Lower leg skin (tissue), 2 donors: ENCODE measurements around a stretch of chr4.

DNA sequence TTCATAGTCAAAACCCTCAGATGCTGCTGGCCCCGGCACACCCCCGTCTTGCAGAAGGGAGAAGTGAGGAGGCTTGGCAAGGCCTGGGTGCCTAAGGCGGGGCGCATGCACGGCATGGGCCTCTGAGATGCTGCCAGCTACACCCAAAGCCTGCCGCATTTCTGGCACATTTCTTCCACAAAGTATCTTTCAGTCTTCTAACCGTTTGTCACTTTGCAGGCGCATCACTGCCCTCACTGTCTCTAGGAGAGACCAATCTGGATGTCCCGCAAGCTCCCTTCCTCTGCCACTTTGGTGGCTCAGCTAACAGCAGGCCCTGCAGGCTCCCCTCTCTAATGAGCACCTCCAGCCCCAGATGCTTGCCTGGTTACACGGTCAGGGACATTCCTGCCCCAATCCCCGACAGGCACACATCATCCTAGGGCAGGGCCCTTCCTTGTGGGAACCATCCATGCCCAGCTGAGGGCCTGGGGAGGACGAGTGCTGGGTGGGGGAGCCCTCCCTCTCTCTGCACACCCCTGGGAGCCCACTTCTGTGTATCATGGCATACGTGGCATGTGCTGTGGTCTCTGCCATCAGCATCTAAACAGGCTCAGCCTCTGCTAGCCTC is 19.4 kb downstream of the WDR1 start:
- PRO-cap = no peak
- RAMPAGE, long total RNA, 2 experiments = no peak in any of the 2 experiments

GRCh38 chr4:10107081-10107515 is 9.5 kb downstream of the WDR1 start:
- PRO-cap = no peak
- RAMPAGE, long total RNA, 2 experiments = no peak in any of the 2 experiments

- PRO-cap = no peak
- RAMPAGE, long total RNA, 2 experiments = no peak in any of the 2 experiments
These were observed 43.6 kb upstream of the WDR1 start for GRCh38 chr4:10160296-10160551.

DNA sequence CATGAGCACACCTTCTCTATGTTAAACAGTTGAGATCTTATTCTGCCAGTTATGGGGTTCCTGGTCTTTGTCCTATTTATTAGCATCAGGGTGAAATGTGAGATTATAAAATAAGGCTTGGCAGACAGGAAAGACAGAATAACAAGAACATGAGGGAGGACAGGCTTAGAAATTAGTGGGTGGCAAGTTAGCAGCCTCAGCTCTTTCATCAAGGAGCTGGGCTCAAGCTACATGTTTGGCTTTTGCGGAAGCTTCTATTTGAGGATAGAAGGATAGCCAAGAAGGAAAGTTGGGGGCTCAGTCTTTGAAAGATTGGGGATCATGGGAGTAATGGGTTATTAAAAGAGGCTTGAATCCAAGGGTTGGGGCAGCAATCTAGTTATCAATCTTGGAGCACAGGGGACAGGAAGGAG is 51.8 kb upstream of the CLNK start:
- PRO-cap = no peak
- RAMPAGE, long total RNA, 2 experiments = no peak in any of the 2 experiments

GRCh38 chr4:10747227-10747675 is 62.7 kb upstream of the CLNK start:
- PRO-cap = no peak
- RAMPAGE, long total RNA, 2 experiments = no peak in any of the 2 experiments

- PRO-cap = no peak
- RAMPAGE, long total RNA, 2 experiments = no peak in any of the 2 experiments
These were observed 8.2 kb downstream of the HS3ST1 start for GRCh38 chr4:11420351-11420976.

- PRO-cap = no peak
- RAMPAGE, long total RNA, 2 experiments = no peak in any of the 2 experiments
These were observed 999 bp upstream of the HS3ST1 start for GRCh38 chr4:11429708-11430077.

DNA sequence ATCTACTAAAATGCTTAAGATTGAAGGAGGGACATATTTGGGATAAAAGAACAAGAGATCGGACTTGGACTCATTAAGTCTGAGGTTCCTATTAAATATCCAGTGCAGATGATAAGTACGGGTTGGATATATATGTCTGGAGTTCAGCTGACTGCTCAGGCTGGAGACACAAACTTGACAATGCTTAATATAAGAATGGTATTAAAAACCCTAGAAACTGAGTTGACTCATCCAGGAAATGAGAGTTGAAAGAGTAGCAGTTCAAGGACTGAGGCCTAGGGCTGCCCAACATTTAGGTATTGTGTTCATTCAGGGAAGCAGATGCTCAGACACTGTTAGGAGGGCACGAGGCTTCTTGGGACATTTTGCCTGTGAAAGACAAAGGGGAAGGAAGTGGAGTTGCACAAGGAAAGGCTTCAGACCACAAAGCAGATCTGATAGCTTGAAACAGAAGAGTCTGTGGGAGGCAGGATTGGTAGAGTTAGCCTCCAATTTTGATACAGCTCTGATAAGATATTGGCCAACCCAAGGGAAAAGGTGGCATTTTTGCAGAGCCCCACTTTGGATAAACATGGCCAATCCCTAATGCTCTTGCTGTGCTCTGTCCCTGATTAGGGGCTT is 52.0 kb upstream of the HS3ST1 start:
- PRO-cap = no peak
- RAMPAGE, long total RNA, 2 experiments = no peak in any of the 2 experiments

GRCh38 chr4:12420507-12420715 is 991.7 kb upstream of the HS3ST1 start:
- PRO-cap = no peak
- RAMPAGE, long total RNA, 2 experiments = no peak in any of the 2 experiments

- PRO-cap = no peak
- RAMPAGE, long total RNA, 2 experiments = no peak in any of the 2 experiments
These were observed 185.6 kb downstream of the RAB28 start for GRCh38 chr4:13298537-13299040.

GRCh38 chr4:13362816-13363237 is 121.3 kb downstream of the RAB28 start:
- PRO-cap = no peak
- RAMPAGE, long total RNA, 2 experiments = no peak in any of the 2 experiments

DNA sequence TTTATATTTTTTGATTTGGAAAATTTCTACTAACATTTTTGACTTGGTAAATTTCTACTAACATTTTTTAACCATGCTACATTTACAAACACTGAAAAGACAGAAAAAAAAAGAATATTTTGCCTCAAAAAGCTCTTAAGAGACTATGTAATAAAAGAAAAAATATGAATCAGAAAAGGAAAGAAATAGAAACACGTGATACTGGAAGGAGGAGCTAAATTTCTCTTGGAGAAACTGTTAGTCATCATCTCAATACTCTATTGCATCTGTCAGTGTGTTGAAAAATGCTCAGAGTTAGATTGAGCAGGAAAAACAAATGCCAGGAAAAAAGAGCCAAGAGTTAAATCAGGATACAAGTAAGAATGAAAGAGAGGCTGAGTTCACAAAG is 2.6 kb downstream of the RAB28 start:
- PRO-cap = no peak
- RAMPAGE, long total RNA, 2 experiments = no peak in any of the 2 experiments

GRCh38 chr4:13549271-13549656 is 5.0 kb upstream of the NKX3-2 start:
- PRO-cap = no peak
- RAMPAGE, long total RNA, 2 experiments = no peak in any of the 2 experiments

GRCh38 chr4:13582440-13583311 is 38.4 kb upstream of the NKX3-2 start:
- PRO-cap = no peak
- RAMPAGE, long total RNA, 2 experiments = no peak in any of the 2 experiments

GRCh38 chr4:13600548-13600976 is 27.0 kb downstream of the BOD1L1 start:
- PRO-cap = no peak
- RAMPAGE, long total RNA, 2 experiments = no peak in any of the 2 experiments

DNA sequence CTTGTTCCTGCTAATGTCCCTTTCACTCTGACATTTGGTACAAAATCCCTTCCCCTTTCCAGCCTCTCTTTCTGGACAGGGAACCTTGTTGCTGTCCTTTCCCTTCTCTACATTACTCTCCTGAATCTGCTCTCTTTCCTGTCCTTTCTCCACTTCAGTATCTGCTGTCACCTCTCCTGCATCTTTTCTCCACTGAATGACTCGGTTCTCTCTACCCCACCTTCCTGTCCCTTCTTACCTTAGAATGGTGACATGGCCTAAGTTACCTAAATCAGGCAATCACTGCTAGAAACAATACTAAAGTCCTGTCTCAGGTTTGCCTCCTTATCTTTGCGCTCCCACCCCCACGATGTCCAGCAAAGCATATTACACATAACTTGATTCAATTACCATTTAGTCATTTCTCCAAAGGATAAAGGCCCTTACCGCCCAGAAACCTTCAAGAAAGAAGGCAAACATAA is 946 bp downstream of the BOD1L1 start:
- PRO-cap = no peak
- RAMPAGE, long total RNA, 2 experiments = no peak in any of the 2 experiments

GRCh38 chr4:13627942-13628503 is 498 bp upstream of the BOD1L1 start:
- PRO-cap = no peak
- RAMPAGE, long total RNA, 2 experiments = no peak in any of the 2 experiments

- PRO-cap = unidirectional peak, plus-strand start at chr4:13654334
- RAMPAGE, long total RNA, 2 experiments = no peak in any of the 2 experiments
These were observed 26.5 kb upstream of the BOD1L1 start for GRCh38 chr4:13654005-13654516.

GRCh38 chr4:13840563-13841459 is 213.3 kb upstream of the BOD1L1 start:
- PRO-cap = no peak
- RAMPAGE, long total RNA, 2 experiments = no peak in any of the 2 experiments

- PRO-cap = bidirectional peak, plus-strand start at chr4:14842074, minus-strand start at chr4:14841961
- RAMPAGE, long total RNA, 2 experiments = no peak in any of the 2 experiments
These were observed 160.6 kb upstream of the CPEB2 start for GRCh38 chr4:14841594-14842268.